Cardiac ventricle fibroblast (primary cell): ENCODE data around the gene ACTR3C.

DNA sequence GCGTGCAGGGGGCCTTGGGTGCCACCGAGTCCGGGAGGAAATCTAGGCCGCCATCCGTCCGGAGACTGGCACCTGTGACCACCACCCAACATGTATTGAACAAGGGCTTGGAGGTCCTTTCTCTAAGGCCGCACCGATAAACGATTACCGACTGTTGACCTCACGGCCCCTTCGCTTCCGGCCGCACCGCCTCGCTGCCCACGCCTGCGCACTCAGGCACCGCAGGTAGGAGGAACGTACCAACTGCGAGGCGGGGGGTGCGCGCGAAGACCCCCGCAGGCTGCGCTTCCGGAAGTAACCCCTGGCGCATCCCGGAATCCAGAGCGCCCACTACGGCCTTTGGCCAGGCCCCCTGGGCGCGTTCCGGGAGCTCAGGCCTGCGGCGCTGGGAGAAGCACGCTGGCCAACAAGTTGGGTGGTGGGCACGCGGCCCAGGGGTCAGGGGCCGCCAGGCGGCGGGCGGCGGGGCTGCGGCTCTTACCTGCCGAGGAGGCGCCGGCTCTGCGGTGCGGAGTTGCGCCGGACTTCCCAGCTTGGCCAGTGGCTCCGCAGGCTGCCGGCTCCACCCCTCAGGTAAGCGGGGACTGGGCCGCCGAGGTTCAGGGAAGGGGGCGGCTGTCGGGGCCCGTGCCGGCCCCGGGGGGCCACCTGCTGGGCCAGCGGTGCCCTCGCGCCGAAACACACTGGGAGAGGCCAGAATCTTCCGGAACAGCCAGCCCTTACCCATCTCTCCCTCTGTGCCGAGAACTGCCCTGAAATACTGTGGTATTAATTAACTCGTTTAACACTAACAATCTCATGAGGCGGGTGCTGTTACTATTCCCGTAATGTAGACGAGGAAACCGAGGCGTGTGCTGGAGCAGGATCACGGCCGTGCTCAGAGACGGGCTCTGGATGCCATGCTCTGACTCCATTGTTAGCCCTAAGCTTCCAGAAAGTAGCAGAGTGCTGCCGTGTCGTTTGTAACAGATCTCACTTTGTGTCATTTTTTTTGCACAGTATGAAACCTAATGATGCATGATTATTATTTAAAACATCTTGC lies at the start of gene ACTR3C:
TSS of gene ACTR3C (minus strand) at position 558 of the 1,042 bp plus-strand sequence.
- RAMPAGE, long total RNA, result no peak

- RAMPAGE, long total RNA, result no peak
Observed at GRCh38 chr7:150357096-150357847, 11.3 kb upstream of the REPIN1 start.

GRCh38 chr7:150404562-150405131 lies 829 bp upstream of the ENSG00000284691 start:
- RAMPAGE, long total RNA, result no peak

DNA sequence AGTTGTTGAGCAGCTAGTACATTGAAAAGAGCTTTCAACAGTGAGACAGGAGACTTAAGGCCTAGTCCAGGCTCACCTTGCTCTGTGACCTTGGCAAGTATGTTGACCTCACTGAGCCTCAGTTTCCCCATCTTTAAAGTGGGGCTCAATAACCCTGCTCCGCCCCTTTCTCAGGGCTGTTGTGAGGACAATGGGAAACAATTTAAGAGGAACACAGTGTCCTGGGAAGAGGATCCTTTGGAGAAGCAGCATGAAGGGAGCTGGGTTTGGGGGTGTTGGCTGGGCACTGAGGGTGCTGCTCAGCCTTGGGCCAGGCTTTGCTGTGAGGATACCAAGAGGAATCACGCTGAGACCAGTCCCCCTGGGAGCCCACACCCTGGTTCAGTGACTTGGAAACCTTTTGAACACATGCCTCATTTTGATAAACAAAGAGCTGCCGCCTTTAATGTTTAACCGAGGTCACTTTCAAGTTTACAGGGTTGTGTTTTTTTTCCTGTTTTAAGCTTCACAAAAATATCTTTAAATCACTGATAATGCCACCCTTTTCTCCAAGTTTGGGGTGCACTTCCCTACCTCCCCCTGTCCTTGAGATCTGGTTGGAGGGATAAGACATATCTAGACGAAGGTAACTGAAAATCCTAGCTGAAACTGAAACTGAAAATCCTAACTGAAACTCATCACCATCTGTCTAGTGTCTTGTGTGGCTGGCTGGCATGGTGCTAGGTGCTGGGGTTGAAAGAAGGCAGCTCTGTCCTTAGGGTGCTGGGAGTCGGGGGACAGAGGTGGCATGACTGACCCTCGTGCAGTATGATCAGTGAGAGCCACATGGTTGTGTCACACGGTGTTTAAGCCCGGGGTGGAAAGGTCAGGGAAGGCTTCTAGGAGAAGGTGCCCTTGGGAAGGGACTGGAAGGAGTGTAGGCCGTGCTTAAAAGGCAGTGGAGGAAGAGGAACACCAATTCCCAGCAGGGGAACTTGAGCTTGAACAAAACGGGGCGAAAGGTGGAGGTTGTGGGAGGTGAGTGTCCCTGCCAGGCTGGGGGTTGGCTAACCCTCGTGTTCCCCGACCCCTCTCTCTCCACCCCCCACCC lies 1.3 kb downstream of the ENSG00000284691 start:
- RAMPAGE, long total RNA, result no peak

GRCh38 chr7:150433541-150434083 lies 16.8 kb upstream of the GIMAP8 start:
- RAMPAGE, long total RNA, result no peak

DNA sequence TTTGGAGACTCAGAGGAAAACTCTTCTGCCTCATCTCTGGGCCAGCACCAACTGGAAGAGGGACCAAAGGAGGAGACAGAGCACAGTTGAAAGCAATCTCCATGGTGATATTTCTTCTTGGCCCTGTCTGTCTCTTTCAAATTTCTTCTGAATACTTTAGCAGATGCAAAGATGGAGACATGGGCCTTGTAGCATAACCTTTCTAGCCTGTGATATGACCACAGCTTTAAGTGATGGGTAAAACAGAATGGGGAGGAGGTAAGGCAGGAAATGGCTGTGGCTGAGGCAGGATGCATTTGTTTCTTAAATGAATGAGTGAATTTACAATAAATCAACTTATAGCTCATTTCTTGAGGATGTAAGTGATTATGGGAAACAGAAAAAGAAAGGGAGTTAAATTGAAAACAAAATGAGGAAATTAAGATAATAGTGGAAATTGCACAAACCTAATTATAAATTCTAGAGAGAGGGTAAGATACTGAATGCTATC lies 12.0 kb upstream of the GIMAP7 start:
- RAMPAGE, long total RNA, result no peak

DNA sequence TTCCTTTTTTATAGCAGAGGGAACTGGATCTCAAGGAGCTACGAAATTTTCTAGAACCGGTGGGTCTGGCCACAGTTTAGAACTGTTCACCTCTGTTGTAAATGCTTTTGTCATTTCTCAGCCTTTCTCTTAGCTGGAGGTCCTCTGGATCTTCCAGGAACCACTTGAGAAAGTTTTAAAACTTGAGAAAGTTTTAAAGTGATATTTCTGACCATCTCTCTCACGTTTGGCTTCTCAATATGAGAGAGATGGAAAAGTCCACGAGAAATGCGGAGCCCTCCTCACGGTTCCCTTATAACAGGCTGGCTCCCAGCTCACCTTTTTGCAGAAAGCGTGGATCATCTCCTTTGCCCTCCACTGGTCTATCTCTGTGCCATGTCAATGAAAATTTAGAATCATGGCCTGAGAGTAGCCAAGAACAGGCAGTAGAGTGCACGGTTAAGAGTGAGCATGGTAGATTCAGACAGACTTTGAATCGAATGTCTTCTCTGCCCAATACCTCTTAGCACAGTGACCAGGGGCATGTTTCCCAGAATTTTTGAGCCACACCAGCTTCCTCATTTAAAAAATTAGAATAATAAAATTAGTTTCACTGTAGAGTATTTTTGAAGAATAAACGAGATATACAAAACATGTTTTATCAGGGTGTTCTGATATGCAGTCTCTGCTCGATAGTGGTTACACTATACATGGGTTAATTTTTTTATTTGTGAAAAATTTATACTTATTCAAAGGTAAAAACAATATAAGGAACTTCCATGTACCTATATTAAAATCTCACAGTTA lies 1.1 kb downstream of the GIMAP7 start:
- RAMPAGE, long total RNA, result no peak

GRCh38 chr7:150563876-150564532 lies 3.2 kb upstream of the GIMAP4 start:
- RAMPAGE, long total RNA, result no peak

- RAMPAGE, long total RNA, result no peak
Observed at GRCh38 chr7:150686083-150686717, 694 bp downstream of the GIMAP2 start.

DNA sequence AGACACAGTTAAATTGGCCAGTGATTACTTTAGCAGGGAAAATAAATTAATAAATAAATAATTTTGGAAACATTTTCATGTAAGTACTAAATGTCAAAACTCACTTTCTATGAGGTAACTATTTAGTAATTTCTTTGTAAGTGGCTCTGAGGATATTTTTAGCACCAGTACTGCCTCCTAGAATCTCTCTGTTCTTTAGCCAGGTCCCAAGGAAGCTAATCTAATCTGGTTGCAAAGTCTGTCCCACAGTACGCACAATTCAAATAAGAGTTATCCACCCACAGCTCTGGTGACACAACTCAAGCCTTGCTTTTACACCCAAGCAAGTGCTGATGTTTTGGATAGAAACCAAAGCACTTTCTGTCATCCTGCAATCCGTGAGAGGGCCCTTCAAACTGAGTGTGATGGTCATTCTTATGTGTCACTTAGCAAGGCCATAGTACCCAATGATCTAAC lies 14.4 kb downstream of the GIMAP5 start:
- RAMPAGE, long total RNA, result no peak

- RAMPAGE, long total RNA, result no peak
Observed at GRCh38 chr7:150778794-150779156, 21.4 kb downstream of the TMEM176B start.

- RAMPAGE, long total RNA, result no peak
Observed at GRCh38 chr7:150780991-150781364, 19.2 kb downstream of the TMEM176B start.

- RAMPAGE, long total RNA, result no peak
Observed at GRCh38 chr7:150785643-150786098, 14.5 kb downstream of the TMEM176B start.

- RAMPAGE, long total RNA, result no peak
Observed at GRCh38 chr7:150801128-150801996, 793 bp downstream of the TMEM176A start.

GRCh38 chr7:150954469-150955150 lies 23.5 kb downstream of the KCNH2 start:
- RAMPAGE, long total RNA, result no peak

DNA sequence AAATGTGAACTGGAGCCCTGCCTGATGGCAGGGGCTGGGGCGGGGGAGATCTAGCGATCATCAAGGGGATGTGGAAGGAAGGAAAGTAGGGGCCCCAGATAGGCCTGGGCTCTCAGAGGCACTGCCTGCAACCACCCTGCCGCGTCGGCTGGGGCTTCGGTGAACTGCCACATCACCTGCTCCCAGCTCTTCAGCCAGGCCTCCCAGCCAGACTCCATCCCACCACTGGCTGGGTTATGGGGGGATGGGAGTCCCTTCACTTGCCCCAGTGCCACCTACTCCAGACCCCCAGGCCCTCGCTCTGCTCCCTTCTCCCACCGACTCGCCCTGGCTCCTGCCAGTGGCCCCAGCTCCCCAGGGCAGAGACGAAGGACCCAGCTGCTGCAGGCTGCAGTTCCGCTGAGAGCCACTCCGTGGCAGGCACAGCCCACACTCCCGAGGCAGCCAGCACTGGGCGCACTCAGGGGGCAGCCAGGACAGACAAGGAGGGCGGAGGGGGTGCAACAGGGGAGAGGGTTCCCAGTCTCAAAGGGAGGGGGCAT lies 15.3 kb downstream of the KCNH2 start:
- RAMPAGE, long total RNA, result no peak

- RAMPAGE, long total RNA, result no peak
Observed at GRCh38 chr7:151016637-151016930, 7.7 kb downstream of the ATG9B start.

- RAMPAGE, long total RNA, result no peak
Observed at GRCh38 chr7:151018085-151019074, 5.9 kb downstream of the ATG9B start.

DNA sequence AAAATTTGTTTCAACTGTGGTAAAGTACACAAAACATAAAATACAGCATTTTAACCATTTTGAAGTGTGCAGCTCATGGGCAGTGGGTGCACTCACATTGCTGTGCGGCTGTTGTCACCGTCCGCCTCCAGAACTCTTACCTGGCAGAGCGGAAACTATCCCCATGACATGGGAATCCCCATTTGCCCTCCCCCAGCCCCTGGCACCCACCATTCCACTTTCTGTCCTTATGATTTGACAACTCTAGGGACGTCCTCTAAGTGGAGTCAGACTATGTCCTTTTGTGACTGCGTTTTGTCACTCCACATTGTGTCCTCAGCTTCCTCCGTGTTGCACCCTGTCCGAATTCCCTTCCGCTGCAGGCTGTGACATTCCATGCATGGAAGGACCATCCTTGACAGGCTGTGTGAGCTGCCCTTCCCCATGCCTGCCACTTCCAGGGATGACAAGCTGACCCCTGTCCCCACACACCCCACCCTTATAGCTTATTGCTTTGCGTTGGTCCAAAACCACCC lies 8.7 kb downstream of the ABCB8 start:
- RAMPAGE, long total RNA, result no peak

- RAMPAGE, long total RNA, result no peak
Observed at GRCh38 chr7:151061739-151062194, 2.4 kb downstream of the SLC4A2 start.